Measurements from ENCODE around the gene MARCHF10.

DNA sequence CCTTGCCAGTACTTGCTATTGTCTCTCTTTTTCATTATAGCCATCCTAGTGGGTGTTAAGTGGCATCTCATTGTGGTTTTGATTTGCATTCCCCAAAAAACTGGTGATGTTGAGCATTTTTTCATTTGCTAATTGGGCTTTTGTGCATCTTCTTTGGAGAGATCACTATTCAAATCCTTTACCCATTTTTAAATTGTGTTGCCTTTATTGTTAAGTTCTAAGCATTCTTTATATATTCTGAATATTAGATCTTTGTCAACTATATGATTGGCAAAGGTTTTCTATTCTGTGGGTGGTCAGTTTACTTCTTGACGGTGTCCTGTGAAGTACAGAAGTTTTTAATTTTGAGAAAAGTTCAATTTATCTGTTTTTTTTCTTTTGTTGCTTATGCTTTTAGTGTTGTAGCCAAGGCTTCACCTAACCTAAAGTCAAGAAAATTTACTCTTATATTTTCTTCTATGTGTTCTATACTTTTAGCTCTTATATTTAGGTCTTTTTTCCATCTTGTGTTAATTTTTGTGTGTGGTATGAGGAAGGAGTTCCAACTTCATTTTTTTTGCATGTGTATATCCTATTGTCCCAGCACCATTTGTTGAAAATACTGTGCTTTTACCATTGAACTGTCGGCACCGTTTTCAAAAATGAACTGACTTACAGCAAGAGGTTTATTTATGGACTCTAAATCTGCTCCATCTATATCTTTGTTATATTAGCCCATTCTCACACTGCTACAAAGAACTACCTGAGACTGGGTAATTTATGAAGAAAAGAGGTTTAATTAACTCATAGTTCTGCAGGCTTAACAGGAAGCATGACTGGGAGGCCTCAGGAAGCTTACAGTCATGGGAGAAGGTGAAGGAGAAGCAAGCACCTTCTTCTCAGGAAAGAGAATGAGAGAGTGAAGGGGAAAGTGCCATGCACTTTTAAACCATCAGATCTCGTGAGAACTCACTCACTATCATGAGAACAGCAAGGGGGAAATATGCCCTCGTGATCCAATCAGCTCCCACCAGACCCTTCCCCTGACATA, 65.2 kb downstream of the TLK2 start:
- PRO-cap, result no peak

DNA sequence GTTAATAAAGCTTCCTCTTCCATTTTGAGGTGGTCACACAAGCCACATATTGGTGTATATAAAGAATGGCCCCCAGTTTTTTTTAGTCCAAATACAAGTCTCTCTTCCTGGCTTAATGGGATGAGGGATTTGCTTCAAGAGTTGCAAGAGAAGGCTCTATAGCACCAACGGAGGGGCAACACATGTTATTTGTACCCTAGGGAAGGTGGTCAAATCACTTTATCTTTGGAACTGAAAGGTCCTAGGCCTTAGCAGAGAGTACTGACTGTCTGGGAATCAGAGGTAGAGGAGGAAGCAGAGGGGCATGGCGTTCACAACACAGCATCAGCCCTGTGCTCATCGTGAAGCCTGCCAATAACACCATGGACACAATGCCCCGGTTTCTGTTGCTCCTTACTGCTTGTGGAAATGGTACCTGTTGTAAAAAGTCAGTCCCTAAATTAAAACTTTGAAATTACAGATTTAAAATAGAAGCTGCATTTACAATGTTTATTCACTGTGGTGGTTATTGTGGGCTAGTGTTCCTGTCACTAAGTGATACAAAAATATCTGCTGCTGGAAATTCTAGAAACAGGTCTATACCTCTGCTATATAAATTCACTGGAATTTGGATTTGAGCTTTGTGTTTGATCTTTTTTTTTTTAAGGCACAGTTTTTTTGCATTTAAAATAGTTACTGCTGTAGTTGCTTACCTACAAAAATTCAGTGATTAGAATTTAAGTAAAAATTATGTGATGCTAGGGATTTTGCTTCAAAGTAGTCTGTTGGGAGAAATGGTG, 24.4 kb upstream of the MRC2 start:
- PRO-cap, result no peak

- PRO-cap, result no peak
Observed at GRCh38 chr17:62644342-62645072, 17.0 kb downstream of the MRC2 start.

DNA sequence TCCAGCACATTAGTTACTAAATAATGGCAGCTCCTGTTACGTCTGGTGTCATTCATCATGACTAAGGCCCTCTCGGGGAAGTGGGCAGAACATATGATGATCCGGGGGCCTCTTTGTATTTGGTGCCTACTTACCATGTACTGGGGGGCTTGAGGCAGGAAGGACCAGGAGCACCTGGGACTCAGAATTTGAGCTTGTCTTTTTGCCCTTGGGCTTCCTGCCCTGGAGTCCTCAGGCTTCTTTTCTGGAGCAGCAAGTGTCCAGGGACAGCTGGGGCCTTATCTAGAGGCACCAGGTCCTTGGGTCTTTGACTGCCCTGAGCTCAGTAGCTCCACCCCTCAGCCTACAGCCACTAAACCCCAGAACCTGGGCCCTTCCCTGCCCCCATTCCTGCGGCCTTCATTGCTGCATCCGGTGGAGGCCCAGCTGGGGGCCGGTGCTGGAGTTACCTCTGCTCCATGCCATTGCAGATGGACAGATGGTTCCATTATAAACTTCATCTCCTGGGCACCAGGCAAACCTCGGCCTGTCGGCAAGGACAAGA, 54.0 kb downstream of the MRC2 start:
- PRO-cap, result no peak

GRCh38 chr17:62688205-62688944, 60.9 kb downstream of the MRC2 start:
- PRO-cap, result no peak

DNA sequence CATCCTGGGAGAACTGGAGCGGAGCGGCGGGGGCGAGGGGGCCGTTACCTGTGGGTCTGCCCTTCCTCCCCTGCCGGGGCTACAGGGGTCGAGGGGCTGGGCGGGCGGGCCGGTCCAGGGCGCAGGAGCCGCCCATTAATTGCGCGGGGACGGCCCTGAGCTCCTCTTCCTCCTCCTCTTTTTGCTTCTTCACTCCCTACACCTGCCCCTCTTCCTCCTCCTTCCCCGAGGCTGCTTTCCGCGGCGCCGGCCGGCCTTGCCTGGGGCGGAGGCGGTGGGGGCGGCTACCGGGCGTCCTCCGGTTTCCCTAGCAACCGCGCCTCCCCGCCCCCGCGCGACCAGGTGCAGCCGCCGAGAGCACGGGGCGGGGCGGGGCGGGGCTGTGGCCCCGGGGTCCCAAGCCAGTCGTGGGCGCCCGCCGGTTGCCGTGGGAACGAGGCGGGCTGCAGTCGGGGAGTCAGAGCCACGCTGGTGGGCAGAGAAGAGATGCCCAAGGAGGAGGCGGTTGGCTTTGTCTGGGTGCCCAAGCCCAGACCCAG, at the start of gene MARCHF10:
Gene MARCHF10 (minus strand): TSS at position 286 of the 539 bp plus-strand sequence.
- PRO-cap, result no peak

DNA sequence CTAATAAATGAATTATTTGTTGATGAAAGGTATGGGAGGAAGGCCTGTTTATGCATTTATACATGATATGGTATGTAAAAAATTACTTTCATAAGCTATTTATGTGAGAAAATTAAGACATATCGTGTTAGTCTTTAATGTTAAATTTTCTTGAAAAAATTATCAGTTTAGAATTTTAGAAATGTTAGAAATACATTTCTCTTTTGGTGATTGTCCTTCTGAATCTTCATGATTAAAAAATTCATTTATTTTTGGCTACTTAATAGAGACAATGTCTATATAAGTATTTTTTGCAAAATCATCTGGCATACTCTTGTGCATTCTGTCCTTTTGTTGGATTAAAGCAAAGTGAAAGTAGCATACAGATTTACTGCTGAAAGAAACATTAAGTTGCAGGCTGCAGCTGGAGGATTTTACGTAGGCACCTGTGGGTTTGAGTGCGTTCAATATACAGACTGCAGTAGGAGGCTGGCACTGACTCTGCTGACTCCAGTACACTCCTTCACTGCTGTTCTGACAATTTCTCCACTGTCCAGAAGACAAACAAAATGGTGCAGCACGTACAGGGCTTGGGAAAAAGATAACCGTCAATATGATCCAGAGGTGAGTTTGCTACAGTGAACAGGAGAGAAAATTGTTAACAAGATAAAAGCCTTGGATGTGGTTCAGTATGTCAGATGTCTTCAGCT, 73.2 kb downstream of the TANC2 start:
- PRO-cap, result no peak

DNA sequence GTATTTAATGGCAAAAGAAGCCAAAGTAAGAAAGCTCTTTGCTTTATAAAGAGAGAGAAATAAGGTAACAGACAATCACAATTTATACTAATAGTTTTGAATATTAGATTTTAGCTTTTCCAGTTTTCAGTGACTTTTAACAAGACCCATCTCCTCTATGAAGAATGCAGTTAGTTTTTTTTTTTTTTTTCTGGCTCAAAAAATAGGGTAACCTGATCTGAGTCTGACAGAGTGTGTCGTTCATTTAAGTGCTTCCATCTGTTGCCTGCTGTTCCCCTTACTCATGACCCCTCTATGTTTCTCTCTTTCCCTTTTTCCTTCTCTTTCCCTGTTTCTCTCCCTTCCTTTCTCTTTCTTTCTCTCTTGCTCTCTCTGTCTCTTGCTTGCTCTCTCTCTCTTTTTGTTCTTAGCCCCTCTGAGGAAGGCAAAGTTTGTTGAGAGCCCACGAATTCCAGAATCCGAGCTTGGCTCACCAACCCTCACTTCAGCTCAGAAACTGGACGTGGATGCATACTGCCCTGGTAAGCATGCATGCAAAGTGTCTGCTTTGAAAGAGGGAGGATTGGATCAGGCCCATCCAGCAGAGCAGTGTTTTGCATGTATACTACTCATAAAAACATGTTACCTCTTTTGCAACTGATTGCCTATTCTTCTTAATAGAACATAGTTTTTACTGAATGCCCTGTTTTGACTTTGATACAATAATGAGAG, 185.0 kb downstream of the TANC2 start:
- PRO-cap, result no peak

DNA sequence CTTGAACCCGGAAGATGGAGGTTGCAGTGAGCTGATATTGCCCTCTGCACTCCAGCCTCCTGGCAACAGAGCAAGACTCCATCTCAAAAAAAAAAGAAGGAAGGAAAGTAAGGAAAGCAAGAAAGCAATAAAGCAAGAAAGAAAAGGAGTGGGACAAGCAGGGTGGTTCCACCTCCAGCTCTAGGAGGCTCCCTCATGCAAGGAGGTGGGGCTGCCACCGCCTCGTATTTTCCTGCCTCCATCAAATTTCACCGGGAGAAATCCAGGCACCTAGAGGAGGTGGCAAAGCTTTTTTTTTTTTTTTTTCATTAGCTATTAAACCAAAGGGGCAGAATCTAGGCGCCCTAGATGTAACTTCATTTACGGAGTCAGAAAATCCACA, 1.0 kb downstream of the CYB561 start:
- PRO-cap, result no peak

GRCh38 chr17:63632443-63632809, 10.2 kb downstream of the MAP3K3 start:
- PRO-cap, result no peak

DNA sequence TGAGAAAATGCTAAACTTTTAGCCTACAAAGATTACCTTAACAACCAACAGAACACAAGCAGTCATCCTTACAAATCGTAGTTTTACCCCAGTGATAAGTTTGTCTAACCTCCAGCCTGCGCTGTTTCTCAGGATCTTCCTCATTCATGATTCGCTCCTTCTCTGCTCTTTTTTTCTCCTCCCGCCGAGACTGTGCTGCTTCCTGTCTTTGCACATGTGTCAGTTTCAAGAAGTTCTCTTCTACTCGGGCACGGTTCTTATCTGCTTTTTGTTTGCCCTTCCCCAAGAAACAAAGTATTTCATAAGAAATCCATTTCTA, 10.2 kb upstream of the STRADA start:
- PRO-cap, result no peak

- PRO-cap, result no peak
Observed at GRCh38 chr17:63838534-63839193, 3.8 kb downstream of the SMARCD2 start.

DNA sequence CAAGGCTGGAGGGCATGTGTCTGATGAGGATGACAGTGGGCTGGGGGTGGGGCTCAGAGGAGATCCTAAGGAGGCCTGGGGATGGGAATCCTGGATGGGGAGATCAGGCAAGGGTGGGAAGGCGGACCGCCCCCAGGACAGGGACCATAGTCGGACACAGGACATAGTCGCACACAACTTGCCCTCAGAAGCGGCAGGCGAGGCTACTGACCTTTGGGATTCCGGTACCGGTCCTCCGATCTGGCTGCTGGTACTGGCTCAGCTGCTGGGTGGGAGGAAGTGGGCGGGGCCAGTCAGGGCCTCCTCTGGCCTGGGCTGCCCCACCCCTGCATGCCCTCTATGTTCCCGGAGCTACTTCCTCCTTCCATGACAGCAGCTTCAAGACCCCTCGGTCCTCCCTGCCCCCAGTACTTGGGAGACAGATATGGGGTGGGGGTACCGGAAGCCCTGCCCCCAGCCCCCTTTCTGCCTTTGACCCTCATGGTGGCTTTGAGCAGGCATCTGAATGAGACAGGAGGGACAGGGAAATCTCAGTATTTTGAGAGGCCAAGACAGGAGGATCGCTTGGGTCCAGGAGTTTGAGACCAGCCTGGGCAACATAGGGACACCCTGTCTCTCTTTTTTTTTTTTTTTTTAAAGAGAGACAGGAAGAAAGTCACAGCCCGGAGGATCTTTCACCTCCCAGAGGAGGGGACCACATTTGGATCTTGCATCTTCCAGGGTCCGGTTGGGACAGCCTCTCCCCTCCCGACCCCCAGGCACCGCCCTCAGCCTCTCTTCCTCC, 815 bp downstream of the CD79B start:
- PRO-cap, result no peak

DNA sequence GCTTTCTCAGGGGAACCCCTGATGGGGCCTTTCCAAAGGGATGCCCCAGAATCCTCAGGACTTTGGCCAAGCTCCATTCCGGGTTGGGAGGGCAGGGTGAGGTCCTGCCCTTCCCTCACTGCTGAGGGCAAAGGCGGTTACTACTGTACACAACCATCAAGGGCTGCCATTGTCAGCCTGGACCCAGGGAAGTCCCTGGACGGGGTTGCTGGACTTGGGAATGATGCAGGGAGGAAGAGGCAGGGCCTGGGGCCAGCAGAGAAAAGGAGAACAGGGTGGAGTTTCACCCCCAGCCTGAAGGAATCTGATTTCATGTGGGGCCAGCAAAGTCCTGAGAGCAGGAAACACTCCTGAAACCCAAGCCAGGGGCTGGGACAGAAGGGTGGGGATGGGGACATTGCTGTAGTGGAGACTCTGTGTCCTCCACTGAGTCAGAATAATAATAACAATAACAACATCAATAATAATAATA, 9.9 kb downstream of the PRR29 start:
- PRO-cap, result no peak

DNA sequence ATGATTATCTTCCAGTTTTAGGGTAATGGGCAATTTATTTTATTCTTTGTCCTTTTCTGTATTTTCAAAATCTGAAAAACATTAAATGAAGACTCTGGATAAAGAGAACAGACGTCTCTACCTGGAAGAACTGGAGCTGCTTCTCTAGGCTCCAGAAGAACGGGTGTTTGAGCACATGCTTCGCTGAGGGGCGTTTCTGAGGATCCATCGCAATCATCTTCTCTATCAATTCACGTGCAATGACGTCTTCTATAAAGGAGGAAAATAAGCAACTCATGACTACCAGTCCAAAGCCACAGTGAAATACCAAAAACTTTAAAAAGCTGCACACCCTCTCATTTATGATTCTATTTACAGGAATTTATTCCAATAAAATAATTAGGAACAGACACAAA, 27.3 kb upstream of the ICAM2 start:
- PRO-cap, result no peak

DNA sequence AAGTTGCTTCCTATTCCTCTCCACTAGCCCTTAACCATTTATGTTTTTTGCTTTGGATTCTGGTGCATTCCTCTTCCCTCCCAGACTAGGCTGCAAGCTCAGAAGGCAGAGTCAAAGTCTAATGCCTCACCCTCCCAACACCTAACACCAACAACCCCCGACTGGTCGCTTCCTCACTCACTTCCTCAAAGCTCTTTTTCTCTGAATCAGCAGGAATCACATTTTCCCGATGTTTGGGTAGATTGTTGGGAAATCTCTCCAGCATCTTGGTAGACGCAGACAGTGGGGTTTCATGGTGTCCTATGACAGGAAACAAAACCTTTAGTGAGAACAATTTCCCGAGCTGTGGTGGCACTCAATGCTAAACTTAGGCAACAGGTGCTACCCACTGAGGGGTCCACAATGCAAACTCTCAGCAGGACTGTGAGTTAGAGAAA, 39.9 kb upstream of the ICAM2 start:
- PRO-cap, result no peak

DNA sequence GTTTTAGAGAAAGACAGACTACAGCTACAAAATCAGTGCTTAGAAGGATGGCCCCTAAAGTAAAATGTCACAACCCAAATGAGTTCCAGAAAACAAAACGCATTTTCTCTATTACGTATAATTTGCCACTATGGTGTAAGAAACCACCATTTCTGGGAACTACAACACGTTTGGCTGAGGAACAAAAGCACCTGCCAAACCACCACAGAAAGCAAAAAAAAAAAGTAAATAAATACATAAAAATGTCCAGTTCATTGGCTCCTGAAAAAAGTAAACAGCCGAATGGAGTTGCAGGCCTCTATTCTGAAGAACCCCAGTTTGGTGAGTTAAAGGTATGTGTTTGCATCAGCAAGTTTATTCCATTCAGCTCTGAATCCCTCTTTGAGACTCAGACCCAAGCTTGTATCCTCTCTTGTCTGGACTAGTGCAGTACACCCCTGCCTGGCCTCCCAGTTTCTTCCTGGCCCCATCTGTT, 37.0 kb downstream of the ERN1 start:
- PRO-cap, result no peak

GRCh38 chr17:64150070-64151107, 20.4 kb upstream of the ERN1 start:
- PRO-cap, result no peak

GRCh38 chr17:64170936-64171576, 41.1 kb upstream of the ERN1 start:
- PRO-cap, result no peak

DNA sequence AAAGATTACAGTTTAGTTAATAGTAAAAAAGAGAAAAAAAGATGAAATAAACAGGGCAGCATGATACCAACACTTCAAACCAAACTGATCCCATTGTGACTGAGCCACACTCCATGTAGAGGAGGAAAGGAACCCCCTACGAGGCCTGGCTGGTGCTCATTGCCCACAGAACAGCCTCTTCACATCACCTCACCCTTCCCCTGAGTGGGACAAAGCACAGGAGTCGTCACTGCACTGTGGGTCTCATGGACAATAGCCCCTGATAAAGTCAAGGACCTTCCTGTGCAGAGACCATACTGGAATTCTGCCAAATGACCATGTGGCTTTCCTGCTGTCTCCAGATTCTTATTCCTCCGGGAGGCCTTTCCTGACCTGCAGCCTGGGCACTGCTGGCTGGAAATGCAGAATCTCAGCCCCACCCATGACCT, 60.4 kb upstream of the ERN1 start:
- PRO-cap, result no peak

Data from left ventricle myocardium (tissue), 1 donor.